ENCODE results near the genes MMRN1 and HPGDS.

DNA sequence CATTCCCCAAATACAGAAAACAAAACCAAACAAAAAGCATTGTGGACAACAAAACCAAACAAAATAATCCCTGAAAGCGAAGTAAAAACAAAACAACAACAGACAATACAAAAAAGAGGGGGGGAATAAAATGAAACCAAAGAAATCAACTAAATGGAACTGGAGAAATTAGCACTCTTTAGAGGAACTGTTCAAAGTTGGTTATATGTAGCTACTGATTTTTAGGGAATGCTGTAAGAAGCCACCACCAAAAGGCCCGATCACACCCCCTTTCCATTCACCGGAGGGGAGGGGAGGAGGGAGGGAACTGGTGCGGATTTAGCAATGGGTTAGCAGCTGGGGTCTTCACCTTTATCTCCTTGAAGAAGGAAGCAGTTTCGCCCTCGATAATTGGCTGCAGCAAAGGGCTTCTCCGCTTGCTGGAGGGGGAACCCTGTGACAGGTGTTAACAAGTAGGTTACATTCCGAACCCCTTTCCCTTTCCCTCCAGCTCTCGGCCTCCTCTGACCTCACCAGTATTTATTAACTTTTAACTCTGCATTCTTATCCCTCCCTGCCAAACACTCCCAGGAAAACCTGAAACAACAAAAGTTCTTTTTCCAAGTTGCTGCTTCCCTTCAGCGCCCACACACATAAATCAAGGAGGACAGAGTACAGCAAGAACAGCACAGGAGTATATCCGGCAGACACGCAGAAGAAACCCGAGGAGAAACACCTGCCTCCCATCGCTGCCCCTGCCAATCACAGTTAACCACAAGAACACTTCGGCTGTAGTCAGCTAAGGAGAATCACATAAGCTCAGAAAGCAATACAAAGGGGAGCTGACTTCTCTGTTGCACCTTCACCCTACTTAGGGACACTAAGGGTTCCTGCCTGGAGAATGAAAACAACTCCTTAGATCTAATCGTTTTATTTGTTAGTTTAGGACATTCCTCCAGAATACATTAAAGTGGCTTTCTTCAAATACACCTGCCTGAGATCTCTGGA, 39.8 kb upstream of the NAP1L5 start:
- PRO-cap, result no peak

GRCh38 chr4:88771671-88772411, 74.2 kb upstream of the NAP1L5 start:
- PRO-cap, result no peak

- PRO-cap, result no peak
Measured at GRCh38 chr4:88928880-88929337, 128.1 kb downstream of the FAM13A start.

DNA sequence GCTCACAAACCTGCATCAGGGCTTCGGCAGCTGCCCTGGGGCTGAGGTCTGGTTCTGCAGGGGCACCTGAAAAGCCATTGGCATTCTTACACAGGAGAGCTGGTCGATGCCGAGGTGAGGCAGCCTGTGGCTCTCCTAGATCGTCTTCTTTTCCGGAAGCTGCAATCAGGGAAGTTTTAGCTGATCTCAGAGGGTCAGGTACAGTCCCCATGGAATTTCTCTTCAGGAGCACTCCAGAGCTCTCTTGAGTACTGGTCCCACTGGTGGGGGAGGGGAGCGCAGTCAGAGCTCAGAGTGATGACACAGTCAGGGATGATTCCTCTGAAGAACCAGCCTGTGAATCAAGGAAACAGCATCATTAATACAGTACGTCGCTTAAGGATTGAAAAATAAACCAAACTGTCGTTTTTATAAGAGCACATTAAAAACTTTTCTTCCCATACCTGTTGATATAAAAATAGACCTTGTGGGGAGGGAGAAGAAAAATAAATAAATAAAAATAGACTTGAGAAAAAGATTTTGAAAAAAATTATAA, 57.6 kb downstream of the GPRIN3 start:
- PRO-cap, result no peak

- PRO-cap, result no peak
Measured at GRCh38 chr4:89294517-89295059, 13.0 kb downstream of the GPRIN3 start.

DNA sequence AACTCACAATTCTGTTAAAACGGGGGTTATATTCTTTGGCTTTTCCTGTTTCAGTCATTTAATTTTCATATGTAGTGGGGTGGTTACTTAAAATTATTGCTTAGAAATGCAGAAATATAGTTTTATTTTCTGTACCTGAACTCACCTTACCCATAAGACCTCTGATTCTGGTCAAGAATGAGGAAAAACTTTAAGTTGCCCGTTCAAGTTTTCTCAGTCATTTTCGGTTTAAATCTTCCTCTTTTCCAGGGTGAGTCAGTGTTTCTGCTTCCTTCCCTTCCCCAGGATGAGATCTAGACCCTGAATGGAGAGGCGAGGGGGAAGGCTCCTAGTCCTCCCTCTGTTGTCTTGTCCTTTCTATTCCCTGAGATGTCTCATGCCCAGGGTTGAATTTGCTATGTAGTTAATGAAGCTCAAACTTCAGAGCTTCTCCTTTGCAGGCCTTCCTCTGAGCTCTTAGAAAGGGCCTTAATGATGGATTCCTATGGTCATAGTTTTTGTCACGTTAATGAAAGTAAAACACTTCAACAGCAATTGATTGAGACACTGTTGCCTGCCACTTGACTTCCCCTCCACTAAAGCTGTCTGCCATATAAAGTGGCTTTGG, 24.1 kb upstream of the GPRIN3 start:
- PRO-cap, result no peak

- PRO-cap, result no peak
Measured at GRCh38 chr4:89894425-89895632, at the start of gene MMRN1. MMRN1 (plus strand) TSS chr4:89894854.

DNA sequence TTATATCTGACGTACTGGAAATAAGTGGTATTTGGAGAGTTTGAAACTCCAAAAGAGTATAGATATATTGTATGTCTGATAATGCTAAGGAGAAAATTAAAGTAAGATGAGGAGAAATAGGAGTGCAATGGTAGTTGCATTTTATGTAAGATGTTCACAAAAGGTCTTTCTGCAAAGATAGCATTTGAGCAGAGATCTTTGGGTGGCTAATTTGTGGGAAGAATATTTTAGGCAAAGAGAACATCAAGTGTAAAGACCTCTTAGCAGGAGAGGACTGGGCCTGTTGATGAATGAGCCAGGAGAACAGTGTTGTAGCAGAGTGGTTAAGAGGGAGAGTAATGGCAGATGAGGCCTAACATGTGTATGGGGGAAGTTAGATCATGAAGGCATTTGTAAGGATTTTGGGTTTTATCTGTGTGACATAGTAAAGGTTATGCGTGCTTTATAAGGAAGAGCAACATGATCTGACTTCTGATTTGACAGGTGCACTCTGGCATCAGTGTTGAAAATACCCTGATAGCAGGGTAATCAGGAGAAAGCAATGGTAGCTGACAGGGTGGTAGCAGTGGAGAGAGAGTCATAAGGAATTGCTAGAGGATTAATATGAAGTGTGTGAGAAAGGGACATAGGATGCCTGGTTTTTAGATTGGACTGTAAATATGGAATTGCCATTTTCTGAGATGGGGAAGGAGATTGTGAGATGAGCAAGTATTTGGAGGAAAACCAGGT, 85.6 kb downstream of the CCSER1 start:
- PRO-cap, result no peak

- PRO-cap, result no peak
Measured at GRCh38 chr4:90649271-90649722, 522.1 kb downstream of the CCSER1 start.

GRCh38 chr4:90838896-90839413, 711.8 kb downstream of the CCSER1 start:
- PRO-cap, result unidirectional peak, minus-strand start at chr4:90839115

GRCh38 chr4:92312746-92312945, 8.9 kb downstream of the GRID2 start:
- PRO-cap, result no peak

DNA sequence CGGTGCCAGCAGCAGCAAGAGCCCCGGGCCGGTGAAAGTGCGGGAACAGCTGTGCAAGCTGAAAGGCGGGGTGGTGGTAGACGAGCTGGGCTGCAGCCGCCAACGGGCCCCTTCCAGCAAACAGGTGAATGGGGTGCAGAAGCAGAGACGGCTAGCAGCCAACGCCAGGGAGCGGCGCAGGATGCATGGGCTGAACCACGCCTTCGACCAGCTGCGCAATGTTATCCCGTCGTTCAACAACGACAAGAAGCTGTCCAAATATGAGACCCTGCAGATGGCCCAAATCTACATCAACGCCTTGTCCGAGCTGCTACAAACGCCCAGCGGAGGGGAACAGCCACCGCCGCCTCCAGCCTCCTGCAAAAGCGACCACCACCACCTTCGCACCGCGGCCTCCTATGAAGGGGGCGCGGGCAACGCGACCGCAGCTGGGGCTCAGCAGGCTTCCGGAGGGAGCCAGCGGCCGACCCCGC, 742 bp downstream of the ATOH1 start:
- PRO-cap, result no peak

DNA sequence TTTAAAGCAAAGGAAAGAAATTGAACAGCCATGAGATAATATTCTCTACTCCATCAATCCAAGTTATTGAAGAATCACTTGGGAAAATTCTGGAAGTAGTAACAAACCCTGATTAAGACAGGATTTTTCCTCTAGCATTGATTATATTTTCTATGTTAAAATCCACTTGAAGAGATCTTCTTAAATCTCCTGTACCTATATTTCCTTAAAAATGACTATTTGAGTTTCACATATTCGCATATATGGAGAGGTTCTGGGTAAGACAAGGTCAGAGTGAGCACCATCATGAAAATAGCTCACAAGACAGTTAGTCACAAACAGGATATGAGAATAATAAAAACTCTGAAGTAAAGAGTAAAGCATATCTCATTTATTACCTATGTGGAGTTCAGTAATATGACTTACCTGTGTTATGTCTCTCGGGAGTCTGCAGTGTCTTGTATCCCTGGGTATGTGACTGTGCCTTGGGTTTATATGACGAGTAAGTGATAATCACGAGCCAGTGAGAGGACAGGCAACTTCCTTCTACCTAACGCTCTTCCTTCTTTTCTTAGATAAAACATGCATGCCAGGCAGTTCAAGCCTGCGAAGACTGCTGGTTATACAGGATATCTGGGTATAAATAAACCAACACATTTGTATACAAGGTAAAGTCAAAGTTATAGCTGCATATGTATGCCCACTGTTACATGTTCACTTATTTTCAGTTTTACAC, at the start of gene HPGDS:
HPGDS (minus strand) TSS at position 447 of the 715 bp plus-strand sequence.
- PRO-cap, result unidirectional peak, plus-strand start at position 249 of the sequence; unidirectional peak, minus-strand start at position 455 of the sequence

GRCh38 chr4:94406940-94407476, 44.7 kb upstream of the PDLIM5 start:
- PRO-cap, result no peak

DNA sequence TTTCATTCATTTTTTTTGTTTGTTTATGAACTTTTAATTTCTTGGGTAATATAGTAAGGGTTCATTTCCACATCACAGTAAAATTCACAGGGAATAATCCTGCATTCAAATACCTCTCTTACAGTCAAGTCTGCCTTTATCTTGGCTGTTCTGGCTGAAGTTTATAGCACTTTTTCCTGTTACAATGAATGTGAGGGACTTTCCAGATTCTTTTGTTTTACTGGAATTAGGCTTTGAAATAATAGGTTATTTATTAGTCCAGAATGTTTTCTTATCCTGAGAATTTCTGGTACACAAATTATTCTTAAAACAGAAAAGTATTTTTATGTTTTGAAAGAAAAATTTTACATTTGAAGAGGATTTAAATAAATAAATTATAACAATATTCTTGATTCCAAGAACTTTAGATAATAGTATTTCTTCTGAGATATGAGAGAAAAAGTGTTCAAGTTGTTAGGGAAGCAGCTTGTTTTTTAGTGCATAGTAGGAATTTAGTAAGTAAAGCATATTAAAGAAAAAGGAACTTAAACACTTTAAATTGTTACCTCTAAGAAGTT, 85.5 kb downstream of the PDLIM5 start:
- PRO-cap, result no peak

GRCh38 chr4:94599438-94600559, 148.1 kb downstream of the PDLIM5 start:
- PRO-cap, result no peak

- PRO-cap, result no peak
Measured at GRCh38 chr4:94633578-94634011, 124.2 kb upstream of the BMPR1B start.

GRCh38 chr4:94670122-94670777, 87.5 kb upstream of the BMPR1B start:
- PRO-cap, result no peak

GRCh38 chr4:94714770-94715190, 43.0 kb upstream of the BMPR1B start:
- PRO-cap, result no peak

GRCh38 chr4:94723976-94724427, 33.8 kb upstream of the BMPR1B start:
- PRO-cap, result no peak